ENCODE measurements around a stretch of chr6.

GRCh38 chr6:12146575-12146923 lies 134.4 kb downstream of the HIVEP1 start:
- PRO-cap = no peak

DNA sequence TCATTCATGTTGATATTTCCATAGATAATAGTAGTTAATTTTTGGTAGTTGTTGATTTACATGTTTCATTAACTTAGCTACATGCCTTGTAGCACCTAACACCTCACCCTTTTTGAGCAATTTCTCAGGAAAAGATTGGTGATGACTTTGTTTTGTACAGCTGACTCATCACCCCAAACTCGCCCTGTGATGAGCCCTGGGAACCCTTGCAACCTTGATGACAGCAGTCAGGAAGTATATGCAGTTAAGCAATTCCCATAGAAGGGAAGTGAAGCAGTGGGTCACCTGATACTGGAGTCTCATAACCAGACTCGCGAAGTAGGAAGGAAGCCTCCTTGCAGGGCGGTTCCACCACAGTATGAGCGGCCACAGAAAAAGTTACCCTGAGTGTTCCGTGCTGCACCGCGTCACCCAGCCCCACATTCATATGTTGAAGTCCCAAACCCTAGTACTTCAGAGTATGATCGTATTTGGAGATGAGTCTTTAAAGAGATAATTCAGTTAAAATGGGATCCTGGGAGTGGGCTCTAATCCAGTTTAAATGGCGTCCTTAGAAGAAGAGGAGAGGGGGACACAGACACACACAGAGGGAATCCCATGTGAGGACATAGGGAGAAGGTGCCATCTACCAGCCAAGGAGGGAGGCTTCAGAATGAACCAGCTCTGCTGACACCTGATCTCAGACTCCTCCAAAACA lies 81.9 kb upstream of the EDN1 start:
- PRO-cap = no peak

DNA sequence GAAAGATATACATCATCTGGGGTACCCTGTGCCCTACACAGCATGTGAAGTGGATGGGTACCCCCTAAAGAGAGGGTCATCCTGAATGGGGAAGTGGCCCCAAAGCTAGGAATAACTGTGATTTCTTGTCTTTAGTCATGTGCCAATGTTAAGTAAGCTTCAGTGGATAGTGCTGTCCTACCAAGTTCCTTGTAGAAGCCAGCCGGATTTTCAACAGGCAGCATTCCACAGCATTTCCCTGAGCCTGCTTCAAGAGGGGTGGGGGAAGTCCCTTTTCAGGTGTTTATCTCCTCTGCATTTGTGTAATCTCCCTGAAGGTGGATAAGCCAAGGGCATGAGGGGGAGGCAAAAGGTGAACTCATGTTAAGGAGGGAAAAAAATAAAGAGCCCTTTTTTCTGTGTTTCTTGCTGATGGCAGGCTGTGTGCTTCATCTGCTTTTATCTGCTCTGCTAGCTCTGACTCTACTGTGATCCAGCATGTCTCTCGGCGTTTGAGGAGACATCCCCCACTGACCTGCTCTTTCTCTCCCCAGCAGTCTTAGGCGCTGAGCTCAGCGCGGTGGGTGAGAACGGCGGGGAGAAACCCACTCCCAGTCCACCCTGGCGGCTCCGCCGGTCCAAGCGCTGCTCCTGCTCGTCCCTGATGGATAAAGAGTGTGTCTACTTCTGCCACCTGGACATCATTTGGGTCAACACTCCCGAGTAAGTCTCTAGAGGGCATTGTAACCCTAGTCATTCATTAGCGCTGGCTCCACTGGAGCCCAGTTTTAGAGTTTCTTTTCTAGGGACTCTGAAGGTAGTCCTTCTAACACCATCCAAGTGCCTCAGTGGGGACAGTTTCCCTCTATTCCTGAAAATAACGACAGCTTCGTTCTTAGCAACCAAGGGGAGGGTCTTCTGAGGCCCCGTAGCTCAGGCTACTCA lies 1.9 kb downstream of the EDN1 start:
- PRO-cap = no peak

DNA sequence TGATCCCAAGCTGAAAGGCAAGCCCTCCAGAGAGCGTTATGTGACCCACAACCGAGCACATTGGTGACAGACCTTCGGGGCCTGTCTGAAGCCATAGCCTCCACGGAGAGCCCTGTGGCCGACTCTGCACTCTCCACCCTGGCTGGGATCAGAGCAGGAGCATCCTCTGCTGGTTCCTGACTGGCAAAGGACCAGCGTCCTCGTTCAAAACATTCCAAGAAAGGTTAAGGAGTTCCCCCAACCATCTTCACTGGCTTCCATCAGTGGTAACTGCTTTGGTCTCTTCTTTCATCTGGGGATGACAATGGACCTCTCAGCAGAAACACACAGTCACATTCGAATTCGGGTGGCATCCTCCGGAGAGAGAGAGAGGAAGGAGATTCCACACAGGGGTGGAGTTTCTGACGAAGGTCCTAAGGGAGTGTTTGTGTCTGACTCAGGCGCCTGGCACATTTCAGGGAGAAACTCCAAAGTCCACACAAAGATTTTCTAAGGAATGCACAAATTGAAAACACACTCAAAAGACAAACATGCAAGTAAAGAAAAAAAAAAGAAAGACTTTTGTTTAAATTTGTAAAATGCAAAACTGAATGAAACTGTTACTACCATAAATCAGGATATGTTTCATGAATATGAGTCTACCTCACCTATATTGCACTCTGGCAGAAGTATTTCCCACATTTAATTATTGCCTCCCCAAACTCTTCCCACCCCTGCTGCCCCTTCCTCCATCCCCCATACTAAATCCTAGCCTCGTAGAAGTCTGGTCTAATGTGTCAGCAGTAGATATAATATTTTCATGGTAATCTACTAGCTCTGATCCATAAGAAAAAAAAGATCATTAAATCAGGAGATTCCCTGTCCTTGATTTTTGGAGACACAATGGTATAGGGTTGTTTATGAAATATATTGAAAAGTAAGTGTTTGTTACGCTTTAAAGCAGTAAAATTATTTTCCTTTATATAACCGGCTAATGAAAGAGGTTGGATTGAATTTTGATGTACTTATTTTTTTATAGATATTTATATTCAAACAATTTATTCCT lies 6.2 kb downstream of the EDN1 start:
- PRO-cap = no peak

- PRO-cap = no peak
Measured at GRCh38 chr6:12313295-12313723, 23.1 kb downstream of the EDN1 start.

GRCh38 chr6:12538724-12539426 lies 177.7 kb upstream of the PHACTR1 start:
- PRO-cap = no peak

DNA sequence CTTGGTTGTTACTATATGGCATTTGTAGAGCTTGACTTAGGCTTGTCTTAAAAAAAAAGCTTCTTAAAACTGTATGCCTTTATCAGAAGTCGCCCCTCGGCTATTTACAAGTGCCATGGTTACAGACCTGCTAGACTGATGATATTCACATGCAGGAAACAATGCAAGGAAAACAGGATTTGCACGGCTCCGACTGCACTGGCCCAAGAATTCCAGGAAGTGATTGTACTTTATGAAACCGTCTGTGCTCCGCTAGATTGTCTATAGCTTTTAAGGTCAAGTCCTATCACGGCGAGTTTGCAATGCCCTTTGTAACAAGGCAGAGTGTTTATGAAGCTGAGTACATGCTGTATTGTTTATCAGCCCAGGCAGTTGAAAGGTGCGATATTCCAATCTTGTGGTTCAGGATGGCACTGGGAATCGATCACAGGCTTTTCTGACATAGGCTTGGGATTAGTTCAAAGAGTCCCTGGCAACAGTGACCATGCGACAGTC lies 131.5 kb upstream of the PHACTR1 start:
- PRO-cap = bidirectional peak, plus-strand start at position 294 of the sequence, minus-strand start at position 38 of the sequence

DNA sequence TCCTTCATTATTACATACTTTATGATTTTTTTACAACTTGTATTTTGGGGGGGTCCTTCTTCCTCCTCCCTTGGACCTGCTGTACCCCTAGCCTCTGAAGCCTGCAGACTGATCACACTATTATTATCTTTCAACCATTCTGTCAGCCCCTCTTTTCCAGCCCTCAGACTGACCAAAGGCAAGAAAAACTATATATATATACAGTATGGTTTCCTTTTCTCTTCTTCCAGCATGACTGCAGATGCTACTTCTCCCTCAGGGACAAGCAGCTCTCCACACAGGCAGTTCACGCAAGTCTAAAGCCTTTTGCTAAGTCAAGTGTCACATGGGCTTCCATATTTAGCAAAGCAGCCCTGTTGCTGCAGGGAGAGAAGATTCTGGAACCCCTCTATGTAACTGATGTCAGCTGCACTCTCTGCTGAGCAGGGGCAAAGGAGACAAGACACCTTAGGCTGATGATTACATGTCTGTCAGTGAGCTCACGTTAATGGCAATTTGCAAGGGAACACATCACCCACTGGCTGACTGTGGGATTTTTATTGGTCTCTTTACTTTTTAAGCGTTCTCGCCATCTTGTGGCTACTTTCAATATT lies 177.0 kb downstream of the PHACTR1 start:
- PRO-cap = no peak

DNA sequence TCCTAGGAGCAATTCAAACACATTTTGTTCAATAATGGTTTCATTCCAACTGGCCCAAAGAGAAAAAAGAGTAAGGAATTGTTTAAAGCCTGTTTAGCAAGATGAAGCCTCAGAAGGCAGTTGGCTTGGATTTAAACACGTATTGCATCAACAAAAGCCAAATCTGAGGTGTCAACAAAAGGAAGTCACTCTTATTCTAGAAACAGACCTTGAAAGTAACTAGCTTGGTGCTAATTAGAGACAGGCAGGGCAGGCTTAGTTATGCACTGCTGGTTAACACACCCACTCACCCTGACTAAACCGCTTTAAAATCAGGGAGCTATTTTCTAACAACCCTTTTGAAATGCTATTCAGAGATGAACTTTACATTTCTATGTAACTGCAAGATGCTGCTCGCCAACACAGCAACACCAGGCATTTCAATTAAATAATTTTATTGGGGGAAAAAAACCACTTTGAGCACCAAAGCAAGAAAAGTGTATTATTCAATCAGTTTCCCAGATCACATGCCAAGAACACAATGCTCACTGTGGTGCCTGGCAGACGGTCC lies 23.7 kb downstream of the TBC1D7 start:
- PRO-cap = no peak

- PRO-cap = no peak
Measured at GRCh38 chr6:13425856-13426395, 61.5 kb downstream of the GFOD1 start.

DNA sequence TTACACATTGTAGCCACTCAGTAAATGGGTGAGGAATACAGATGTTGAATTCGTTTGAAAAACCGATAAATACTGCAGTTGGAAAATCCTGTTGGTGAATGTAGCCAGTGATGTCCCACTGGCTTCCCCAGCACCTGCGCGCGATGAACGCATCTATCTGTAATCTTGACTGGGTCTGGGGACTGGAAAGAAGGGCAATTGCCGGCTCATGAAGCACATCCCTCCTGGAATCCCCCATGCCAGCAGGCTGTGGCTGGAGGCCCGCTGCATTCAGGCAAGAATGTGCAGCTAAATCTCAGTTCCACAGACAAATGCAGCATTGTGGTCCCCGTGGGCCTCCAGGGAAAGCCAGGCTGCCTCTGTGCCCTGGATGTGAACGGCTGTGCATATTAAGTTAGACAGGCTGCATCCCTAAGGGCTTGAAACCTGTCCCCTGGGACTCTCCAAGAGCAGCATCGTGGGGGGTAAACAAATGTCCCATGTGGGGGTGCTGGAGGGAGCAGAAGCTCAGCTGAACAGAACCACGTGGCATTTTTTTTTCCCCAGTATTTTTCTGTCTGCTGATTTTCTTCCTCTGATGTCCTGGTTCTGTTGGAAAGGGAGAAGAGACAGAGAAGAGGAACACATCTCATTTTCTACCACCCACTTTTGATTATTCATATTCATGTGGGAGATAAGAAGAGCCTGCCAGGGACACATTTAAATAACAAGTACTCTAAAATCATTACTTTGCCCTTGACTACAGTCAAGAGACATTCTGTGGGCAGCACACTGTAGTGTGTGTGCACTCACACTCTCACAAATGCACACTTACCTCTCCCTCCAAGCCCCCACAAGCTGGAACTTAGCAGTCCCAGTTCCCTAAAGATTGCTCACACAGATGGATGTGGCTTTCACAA lies 17.1 kb downstream of the GFOD1 start:
- PRO-cap = no peak

- PRO-cap = no peak
Measured at GRCh38 chr6:13484049-13484549, 3.3 kb downstream of the GFOD1 start.

DNA sequence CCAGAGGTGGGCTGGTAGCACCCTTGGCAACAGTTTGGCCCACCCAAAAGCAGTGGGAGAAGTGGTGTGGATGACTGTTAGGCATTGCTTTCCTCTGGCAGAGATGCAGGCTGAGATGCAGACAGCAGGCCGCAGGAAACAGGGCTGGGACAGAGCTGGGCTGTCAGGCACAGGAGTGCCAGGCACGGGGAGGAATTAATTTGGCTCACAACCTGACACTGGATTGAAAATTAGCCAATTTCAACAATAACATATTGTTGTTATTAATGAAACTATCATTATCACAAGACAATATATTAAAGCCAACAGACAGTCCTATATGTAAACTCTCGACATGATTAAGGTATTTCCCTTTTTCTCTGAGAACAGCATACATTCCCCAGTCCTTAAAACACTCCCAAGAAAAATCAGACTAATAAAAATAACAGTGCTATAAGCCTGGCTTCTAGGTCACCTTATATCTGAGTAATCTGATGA lies 15.6 kb upstream of the SIRT5 start:
- PRO-cap = no peak

GRCh38 chr6:13793790-13794546 lies 20.4 kb downstream of the MCUR1 start:
- PRO-cap = no peak

- PRO-cap = no peak
Measured at GRCh38 chr6:14118143-14118688, 644 bp downstream of the CD83 start.

DNA sequence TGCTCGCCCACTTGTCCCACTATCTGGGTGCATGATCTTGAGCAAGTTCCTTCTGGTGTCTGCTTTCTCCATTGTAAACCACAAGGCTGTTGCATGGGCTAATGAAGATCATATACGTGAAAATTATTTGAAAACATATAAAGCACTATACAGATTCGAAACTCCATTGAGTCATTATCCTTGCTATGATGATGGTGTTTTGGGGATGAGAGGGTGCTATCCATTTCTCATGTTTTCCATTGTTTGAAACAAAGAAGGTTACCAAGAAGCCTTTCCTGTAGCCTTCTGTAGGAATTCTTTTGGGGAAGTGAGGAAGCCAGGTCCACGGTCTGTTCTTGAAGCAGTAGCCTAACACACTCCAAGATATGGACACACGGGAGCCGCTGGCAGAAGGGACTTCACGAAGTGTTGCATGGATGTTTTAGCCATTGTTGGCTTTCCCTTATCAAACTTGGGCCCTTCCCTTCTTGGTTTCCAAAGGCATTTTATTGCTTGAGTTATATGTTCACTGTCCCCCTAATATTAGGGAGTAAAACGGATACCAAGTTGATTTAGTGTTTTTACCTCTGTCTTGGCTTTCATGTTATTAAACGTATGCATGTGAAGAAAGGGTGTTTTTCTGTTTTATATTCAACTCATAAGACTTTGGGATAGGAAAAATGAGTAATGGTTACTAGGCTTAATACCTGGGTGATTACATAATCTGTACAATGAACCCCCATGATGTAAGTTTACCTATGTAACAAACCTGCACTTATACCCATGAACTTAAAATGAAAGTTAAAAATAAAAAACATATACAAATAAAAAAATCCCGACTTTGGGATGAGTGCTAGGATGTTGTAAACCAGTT lies 18.7 kb downstream of the CD83 start:
- PRO-cap = no peak

DNA sequence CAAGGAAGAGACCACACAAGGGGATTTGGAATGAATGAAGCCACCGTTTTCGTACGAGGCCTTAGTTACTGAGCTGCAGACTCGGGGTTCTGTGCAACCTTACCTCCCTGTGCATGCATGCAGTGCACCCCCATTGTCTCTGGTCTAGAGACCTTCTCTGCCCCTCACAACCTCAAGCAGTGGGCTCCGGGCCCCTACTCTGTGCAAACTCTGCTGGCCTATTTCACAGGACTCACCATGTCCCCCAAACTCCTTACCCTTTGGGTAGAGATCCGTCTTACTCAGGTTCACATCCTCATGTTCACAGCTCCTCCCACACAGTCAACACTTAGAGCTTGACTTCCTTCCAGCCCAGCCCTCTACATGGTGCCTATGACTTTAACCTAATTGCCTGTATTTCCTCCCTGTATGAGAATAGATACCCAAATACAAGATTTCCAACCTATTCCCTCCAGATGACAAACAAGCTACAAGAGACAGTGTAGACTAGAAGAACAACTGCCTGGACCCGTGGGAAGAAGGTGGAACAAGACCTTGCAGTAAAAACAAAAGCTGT lies 528.6 kb upstream of the JARID2 start:
- PRO-cap = no peak

DNA sequence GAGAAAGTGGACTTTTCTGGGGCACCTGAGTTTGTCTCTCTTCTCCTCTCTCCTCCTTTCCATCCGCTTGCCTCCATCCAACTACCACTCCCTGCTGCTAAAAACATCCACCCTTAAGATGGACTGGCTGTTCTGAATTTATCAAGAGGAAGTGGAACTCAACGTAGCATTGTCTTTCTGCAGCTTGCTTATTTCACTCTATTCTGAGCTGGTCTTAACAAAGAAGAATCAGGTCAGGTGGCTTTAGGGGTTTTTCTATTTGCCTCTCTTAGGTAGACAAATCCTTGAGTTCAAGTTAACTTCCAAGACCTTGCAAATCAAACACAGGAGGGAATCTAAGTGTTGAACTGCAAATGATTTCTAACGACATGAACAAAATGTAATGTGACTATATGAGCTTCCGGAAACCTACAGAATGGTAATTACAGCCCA lies 516.3 kb upstream of the JARID2 start:
- PRO-cap = no peak

DNA sequence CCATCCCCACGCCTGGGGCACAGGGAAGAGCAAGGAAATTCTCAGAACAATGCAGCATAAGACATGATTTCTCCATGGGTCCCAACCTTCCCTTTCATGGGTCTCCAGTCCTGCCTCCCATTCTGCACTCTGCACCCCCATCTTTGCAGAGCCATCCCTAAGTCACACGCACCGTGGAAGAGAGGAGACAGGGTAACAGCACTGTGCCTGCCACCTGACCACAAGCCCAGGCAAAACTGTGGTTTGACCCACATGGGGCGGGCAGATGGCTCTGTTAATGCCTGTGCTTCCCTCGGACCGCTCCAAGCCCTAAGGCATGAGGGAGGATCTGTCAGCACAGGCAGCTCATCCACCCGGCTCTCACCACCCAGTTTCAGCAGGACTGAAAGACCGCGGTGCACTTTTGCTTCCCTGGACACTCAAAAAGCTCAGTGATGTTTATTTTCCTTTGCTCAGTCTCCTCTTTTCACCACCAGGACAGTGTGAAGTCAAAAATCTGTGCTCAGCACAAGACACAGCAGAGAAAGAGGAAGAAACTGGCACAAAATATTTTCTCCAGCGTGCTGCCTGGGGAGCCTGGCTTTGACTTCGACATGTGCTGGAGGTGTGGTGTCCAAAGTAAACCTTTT lies 441.9 kb upstream of the JARID2 start:
- PRO-cap = no peak

GRCh38 chr6:14890198-14890513 lies 355.7 kb upstream of the JARID2 start:
- PRO-cap = no peak

Measured in endothelial cell (in vitro differentiated cells).